Hematopoietic multipotent progenitor cell (in vitro differentiated cells): ENCODE results near the gene TEPP.

- CAGE, long polyA plus RNA = no peak
Observed at GRCh38 chr16:56933642-56934157, 1.8 kb downstream of the HERPUD1 start.

DNA sequence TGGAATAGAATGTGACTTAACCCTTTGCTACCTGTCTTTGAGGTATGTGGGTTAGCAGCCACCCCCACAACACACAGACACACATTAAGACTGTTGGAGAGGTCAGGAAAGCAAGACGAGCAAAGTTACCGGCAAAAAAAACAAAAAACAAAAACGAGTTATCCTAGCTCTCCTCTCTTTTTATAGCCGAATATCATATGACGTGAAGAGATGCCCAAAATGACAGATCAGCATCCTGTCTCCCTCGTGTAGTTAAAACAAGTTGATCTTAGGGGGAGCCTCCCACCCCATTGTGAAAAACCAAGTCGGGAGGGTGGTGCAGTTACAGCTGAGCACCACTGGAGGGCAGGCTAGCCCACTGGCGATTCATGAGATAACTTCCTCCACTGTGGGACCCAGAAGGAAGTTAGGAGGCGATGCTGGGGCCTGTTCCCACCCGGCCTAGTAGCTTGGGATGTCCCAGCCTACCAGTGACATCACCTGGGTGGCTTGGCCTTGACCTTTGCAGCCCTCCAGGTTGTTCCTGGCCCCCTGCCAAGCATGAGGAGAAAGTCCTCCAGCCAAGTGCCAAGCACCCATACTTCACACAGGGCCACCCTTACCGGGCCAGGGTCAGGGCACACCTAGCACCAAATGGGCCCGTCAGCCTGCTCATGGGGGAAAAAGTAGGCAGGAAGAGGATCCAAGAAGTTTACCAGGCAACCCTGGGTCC lies 8.1 kb upstream of the CPNE2 start:
- CAGE, long polyA plus RNA = no peak

DNA sequence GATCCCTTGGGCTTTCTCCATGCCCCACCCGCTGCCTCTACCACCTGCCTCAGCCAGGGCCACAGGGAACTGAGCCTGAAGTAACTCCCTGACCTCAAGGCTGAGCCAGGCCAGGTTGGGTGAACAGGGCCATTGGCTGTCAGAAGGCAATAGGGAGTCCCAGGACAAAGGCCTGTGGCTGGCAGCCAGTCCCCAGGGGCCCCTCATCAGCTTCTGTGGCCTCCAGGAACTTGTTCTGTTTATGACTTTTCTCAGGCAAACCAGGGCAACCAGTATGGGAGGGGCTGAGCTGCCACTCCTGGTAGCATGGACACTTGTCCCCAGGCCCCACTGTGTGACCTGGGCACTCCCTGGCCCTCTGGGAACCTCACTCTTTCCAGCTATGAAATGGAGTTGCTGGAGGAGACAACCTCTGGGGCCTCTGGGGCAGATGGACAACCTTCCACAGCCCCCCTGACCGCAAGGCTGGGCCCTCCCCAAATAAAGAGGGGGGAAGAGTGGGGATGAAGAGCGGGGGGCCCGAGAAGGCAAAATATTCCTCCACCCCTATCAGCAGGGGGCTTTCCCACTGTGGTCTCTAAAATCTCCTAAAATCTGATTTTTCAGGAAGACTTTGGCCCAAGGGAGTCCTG lies 40.2 kb downstream of the CPNE2 start:
- CAGE, long polyA plus RNA = no peak

- CAGE, long polyA plus RNA = no peak
Observed at GRCh38 chr16:57187093-57187865, 1.1 kb downstream of the RSPRY1 start.

- CAGE, long polyA plus RNA = no peak
Observed at GRCh38 chr16:57383417-57384332, 11.4 kb downstream of the CX3CL1 start.

DNA sequence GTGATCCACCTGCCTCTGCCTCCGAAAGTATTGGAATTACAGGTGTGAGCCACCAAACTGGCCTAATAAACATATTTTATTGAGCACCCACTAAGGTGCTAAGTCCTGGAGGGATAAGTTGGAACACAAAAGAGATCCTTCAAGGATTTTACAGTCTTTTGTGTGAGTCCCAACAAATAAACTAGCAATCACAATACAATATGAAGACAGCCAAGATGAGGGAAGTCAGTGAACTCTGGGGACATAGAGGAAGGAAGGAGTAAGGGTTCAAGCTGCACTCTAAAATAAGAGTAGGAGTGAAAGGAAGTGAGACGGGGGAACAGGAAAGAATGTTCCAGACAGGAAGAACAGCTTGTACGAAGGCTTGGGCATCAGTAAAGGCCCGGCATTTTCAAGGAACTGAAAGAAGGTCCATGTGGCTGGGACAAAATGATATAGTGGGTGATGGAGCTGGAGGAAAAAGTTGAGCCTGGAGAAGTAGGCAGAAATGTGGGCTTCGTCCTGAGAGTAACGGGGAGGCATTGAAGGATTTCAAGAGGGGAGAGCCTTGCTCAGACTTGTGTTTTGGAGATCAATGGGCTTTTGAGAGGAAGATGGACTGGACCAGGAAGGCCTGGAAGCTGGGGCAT lies 4.5 kb downstream of the CCL17 start:
- CAGE, long polyA plus RNA = no peak

DNA sequence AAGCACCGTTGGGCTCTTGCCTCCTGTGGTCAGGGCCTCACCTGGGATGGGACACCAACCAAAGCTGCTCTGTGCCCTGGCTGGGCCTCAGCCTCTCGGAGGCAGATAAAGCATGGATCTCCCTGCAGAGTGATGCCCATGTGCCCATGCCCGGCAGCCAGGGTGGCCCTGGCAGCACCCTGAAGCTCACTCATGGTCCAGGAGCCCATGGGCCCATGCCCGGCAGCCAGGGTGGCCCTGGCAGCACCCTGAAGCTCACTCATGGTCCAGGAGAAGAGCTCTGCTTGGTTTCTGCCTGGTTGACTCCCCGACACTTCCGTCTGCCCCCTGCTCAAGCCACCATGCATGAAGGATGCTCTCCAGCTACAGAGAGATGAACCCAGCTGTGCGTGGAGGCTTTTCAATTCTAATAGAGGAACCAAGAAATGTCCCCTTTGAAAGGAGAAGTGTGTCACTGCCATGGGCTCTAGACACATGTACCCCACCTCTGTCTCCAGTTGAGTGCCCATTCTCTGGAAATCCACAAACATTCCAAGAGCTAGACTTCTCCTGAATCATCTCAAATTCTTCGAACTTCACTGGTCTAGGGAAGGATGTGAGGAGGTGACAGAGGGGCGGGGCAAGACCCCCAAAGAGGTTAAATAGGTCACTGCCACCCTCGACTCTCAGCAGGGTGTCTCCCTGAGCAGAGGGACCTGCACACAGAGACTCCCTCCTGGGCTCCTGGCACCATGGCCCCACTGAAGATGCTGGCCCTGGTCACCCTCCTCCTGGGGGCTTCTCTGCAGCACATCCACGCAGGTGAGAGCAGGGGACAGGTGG lies 8.8 kb downstream of the CCL17 start:
- CAGE, long polyA plus RNA = no peak

DNA sequence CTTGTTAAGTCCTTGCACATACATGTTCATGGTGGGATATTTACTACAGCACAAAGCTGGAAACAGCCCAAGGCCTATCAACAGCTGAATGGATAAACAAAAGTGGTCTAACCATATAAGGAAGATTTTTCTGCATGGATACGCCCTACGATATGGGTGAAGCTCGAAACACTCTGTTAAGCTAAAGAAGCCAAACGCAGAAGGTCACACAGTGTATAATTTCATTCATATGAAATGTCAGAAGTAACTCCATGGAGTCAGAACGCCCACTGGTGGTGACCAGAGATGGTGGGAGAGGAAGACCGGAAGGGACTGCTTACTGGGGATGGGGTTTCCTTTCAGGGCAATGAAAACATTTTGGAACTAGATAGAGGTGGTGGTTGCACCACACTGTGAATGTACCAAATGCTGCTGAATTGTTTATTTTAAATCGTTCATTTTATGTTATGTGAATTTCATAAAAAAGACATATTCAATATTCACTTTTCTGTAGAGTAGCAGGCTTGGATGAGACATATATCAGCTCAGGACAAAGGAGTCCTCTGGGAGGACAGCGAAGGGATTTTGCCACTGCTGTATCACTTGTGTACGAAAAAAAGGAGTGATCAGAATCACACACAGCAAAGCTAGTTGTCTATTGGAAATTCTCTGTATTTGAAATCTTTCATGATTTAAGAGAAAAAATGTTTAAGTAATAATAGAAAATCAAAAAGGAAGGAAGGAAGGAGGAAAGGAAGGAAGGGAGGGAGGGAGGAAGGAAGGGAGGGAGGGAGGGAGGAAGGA lies 17.9 kb downstream of the CCL17 start:
- CAGE, long polyA plus RNA = no peak

DNA sequence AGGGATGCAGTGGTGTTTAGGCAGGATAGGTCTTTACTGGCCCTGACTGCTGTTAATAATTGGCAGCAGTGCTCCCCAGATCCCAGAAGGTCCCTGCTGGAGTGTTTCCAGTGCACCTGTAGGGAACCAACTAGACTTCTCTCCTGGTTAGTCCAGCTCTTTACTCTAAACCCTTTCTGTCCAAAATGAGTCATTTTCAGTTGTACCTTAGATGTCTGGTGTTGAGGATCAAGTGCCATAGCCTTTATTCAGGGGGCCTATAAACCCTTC lies 8.7 kb downstream of the POLR2C start:
- CAGE, long polyA plus RNA = no peak

DNA sequence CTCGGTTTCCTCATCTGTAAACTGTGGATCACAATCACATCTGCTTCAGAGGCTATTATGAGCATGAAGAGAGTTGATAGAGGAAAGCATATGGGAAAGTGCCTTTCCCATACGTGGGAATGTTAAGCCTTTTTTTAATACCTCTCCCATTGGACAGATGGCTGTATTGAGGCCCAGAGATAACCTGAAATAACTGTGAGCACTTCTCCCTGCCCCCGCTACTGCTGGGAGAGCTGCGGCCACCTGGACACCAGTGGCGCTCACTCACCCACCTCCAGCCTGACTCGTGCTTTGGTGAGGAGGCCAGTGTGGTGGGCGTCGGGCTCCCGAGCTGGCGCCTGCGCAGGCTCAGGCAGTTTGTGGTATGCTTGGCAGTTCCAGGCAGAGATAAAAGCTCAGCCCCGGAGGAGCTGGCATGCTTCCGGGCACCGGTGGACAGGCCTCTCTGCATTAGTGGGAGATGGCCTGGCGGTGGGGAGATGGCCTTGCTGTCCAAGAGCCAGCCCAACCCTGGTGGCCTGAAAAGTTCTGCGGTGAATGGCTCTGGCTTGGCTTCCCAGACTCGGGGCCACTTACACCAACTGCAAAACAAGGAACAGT lies 4.0 kb downstream of the ADGRG1 start:
- CAGE, long polyA plus RNA = no peak

DNA sequence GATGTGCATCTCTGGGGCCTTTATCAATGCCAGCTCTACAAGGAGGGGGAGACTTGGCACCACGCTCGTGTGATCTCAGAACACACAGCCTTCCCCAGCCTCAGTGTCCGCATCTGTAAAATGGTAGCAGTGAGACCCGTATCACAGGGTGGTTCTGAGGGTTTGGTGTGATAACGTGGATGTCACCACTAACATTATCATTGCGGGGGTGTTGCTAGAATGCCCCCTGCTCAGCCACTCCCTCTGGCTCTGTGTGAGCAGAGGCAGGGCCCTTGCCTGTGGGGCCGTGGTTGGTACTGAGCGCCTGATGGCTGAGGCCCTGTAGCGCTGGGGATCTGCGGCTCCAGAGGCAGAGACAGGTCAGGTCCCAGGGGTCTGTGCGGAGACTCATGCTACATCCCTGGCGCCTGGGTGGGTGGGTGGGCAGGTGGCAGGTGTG lies 18.2 kb downstream of the ADGRG1 start:
- CAGE, long polyA plus RNA = no peak

- CAGE, long polyA plus RNA = no peak
Observed at GRCh38 chr16:57653856-57654637, 14.1 kb upstream of the ADGRG3 start.

- CAGE, long polyA plus RNA = no peak
Observed at GRCh38 chr16:57701680-57702486, 7.3 kb downstream of the DRC7 start.

GRCh38 chr16:57703812-57704211 lies 9.2 kb downstream of the DRC7 start:
- CAGE, long polyA plus RNA = no peak

DNA sequence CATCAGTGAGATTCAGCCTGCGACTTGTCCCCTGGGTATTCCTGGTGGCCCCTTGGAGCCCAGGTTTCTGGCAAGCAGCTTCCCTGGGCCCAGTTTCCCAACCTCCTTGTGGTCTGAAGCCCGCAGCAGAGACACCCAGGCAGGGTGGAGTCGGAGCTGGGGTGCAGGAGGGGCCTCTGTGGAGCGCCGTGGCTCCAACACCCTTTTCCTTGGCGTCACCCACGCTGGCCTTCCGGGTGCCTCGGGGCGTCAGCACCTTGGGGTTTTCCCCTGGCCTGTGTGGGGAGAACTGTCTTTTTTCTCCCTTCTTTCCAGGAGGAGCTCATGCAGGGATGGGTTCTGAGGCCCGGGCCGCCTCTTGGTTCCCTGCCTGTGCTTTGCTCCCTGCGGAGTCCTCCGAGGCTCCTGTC lies 4.7 kb downstream of the KATNB1 start:
- CAGE, long polyA plus RNA = no peak

DNA sequence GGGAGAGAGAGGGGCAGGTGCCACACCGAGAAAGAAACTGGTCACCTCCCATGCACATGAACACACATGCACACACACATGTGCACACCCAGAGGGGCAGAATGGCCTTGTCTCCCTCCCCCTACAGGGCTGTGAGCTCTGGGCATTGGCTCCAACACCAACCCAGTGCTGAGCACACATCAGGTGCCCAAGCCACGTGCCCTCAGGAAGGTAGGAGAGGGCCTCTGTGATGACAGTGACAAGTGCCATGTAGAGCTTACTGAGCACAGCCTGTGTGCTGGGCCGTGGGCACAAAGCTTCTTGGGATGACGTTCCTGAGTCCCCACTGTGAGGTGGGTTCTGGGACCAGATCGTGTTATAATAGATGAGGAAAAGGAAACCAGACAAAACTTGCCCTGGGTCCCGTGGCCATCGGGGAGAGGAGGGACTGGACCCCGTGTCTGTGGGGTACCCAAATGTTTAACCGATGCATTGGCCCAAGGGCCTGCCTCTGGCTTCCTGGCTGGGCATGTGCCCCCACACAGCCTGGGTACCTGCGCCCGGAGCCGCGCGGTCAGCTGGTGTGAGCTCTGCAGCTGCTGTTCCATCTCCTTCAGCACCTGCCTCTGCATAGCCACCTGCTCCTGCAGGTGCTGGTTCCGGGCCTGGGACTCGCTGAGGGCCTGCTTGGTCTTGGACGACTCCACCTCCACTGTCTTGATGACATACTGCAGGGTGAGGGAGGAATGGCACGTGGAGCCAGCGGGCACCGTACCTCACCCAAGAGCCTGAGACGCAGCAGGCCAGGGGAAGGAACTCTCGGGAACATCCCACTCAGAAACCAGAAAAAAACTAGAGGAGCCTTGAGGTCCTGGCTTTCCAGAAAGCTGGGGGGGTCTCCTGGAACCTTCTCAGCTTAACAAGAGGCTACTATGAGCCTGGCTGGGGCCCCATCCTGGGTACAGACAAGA lies 32.0 kb downstream of the KIFC3 start:
- CAGE, long polyA plus RNA = no peak

- CAGE, long polyA plus RNA = no peak
Observed at GRCh38 chr16:57797029-57797488, 5.2 kb downstream of the KIFC3 start.

- CAGE, long polyA plus RNA = no peak
Observed at GRCh38 chr16:57803183-57803850, 1.0 kb upstream of the KIFC3 start.

GRCh38 chr16:57976231-57977025 lies at the start of gene TEPP:
TEPP (plus strand) TSS chr16:57976544.
- CAGE, long polyA plus RNA = no peak

DNA sequence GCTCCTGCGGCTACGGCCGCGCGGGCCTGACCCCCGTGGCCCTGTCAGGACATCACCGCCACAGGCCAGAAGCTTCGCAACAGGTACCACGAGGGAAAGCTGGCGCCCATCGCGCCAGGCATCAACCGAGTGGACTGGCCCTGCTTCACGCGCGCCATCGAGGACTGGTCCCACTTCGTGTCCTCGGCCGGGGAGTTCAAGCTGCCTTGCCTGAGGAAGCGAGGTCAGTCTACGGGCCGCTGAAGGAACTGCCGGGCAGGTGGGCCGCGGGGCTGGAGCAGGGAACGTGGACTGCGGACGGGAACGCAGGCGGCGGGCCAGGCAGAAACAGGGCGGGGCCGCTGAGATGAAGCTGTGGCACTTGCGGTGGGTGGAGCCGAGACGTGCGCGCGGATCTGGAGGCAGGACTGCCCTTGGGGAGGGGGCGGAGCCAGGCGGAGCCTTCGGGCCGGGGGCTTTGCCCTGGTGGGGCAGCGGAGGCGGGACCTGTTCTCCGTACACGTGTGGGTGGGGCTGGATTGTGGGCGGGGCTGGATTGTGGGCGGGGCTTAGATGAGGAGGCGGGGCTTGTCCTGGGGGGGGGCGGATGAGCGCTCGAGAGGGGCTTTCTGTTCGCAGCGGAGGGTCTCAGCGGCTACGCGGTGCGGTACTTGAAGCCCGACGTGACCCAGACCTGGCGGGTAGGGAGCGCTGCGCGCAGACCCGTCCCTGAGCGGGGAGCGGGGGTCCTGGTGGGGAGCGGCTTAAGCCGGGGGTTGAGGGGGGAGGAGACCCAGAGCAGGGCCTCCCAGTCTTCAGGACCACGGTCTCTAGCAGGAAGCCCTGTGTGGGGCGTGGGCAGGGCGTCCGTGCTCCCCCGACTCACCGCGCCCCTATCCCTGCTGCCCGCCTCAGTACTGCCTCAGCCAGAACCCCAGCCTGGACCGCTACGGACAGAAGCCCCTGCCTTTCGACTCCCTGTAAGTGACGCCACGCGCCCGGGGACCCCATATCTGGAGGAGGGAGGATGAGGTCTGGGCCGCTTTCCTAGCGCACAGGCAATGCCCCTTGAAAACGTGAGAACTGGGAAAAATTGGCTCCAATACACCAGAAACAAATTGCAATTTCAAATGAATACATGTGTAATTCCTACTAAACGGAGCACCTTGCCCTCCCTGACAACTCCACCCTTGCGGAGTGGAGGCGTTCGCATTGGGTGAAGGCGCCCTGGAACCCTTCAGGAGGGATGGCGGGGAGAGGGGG lies 8.7 kb downstream of the TEPP start:
- CAGE, long polyA plus RNA = no peak